Right atrium auricular region (tissue), 2 donors: ENCODE measurements around a stretch of chr11.

DNA sequence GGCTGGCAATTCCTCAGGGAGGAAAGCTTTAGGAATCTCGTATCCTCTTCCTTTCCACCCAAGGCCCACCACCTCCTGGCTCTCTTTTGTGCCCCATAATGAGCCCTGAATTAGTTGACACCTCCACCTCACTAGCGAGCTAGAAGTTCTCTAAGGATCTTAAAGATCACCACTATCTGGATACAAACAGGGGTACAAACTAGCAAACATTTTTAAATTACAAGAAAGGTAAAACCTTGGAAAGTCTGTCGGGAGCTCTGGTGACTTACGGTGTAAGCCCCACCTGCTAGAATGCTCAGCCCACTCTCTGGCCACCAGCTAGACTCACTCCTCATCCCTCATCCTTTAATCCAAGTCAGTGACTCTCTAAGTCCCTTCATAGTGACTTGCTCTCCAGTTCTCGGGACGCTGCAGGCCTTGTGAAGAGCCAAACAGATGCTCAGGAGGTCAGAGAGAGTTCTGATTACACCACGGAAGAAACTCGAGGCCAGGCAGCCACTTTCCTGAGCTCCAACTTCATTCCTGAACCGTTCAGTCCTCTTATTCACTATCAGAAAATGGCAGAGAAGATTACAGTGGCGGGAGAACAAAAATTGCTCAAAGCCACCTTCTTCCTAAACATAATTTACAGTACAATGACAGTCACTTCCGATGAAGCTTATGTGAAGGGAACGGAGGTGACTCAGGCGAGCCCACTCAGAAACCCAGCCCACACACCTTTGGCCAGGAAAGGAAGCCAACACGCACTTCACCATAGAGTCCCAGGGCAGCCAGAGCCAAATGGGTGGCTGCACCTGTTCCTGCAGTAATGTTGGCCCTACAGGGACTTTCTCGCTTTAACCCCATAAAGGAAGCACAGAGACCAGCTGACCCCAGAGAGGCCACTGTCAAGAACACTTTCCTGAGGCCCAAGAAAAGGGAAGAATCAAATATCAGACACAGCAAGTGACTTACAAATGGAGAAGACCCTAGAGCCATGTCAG, 100.4 kb downstream of the GALNT18 start:
- PRO-cap, result no peak
- RAMPAGE, long total RNA, 2 experiments, result no peak in any of the 2 experiments

DNA sequence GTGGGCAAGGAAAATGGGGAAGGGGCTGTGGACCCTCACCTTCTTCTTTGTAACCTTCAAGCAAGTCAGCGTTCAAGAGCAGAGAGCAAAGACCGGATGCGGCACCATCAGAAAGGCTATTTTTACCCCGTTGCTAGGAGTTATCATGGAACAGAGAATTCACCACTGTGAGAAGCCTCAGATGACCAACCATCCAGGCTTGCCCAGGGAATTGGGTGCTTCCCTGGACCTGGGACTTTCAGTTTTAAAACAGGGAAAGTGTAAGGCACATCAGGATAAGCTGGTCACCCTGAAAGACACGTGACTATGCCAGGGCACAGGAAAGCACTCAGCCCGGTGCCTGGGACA, 10.5 kb downstream of the GALNT18 start:
- PRO-cap, result unidirectional peak, plus-strand start at position 188 of the sequence
- RAMPAGE, long total RNA, 2 experiments, result no peak in any of the 2 experiments

GRCh38 chr11:12079956-12080773, 30.2 kb upstream of the MICAL2 start:
- PRO-cap, result bidirectional peak, plus-strand start at chr11:12080438, minus-strand start at chr11:12080192
- RAMPAGE, long total RNA, 2 experiments, result no peak in any of the 2 experiments

- PRO-cap, result no peak
- RAMPAGE, long total RNA, 2 experiments, result no peak in any of the 2 experiments
Observed at GRCh38 chr11:12133351-12133890, 23.0 kb downstream of the MICAL2 start.

DNA sequence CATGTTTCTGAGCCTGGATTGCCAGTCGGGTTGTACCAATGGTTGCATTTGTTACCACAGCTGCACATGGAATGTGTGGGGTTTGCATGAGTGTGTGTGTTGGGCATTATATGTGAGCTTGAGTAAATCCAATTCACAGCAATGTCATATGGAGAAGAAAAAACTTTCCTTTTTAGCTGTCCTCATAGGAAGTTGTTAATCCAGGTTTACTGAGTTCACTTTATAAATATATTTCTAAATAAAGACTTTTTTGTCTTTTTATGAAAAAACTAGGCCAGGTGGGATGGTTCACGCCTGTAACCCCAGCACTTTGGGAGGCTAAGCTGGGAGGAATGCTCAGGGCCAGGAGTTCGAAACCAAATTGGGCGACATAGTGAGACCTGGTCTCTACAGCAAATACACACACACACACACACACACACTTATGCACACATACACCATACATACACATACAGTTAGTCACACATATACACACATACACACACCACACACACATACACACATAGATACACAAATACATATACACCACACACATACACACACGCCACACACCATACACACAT, 57.4 kb downstream of the MICAL2 start:
- PRO-cap, result no peak
- RAMPAGE, long total RNA, 2 experiments, result no peak in any of the 2 experiments

DNA sequence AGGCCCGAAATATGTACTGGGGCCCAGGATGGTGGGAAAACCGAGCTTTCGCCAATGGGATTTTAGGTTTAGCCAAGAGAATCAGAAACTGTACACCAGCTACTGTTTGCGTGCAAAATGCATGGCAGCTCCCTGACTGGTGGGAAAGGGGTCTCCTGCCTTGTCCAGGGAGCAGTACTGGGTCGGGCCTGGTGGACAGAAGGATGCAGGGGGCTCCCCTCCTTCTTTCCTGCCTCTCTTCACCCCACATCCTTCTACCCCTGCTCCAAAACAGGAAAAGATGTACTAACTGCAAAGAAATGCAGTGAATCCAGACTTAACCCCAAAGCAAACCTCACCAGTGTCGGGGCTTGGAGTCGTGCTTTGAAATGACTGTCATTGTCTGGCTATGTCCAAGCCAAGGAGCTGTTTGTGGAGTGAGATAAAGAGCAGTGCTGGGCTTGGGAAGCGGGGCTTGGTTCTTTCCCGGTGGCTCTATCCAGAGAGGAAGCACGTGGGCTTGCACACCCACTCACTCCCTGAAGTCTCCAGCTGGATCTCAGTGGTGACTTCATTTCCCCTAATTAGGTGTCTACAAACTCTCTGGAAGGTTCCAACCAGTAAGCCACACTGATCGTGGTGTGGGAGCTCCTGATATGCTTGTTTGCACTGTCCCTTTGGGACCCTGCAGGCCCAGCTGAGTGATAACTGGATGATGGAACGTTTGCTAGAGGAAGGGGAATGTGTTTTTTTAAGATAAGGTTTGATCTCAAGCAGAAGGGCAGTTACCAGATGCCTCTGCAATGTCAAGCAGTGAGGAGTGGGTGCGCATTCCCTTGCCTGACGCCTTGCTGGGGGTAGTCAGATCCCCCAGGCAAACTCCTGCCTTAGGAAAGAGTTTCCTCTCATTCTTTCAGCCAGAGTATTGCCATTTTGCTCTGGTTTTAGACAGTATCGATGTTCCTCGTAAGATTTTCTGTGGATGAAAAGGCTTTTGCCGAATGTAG, 90.6 kb downstream of the MICAL2 start:
- PRO-cap, result bidirectional peak, plus-strand start at position 602 of the sequence, minus-strand start at position 478 of the sequence
- RAMPAGE, long total RNA, 2 experiments, result no peak in any of the 2 experiments

DNA sequence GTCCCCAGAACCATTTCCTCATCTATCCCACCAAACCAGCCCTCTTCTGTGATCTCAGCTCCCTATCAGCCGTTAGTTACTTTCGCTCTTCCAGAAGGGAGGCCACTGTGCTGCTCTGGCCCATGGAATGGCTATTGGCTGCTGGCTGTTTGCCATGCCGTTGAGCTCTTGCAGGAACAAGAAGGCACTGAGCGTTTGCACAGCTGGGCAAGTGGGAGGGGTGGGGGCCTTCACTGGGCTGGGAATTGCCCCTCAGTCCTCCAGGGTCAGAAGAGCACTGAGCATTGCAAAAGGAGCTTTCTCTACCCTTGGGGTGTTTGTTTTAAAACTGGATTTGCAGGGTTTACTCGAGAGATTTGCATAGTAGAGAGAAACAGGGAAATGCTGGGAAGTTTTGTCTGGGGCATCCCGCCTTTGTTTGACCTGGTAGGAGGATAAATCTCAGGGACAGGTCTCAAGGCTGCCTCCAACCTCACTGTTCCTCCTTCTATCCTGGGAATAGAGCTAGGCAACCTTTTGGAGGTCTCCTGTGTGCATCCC, 129.0 kb upstream of the PARVA start:
- PRO-cap, result no peak
- RAMPAGE, long total RNA, 2 experiments, result no peak in any of the 2 experiments

DNA sequence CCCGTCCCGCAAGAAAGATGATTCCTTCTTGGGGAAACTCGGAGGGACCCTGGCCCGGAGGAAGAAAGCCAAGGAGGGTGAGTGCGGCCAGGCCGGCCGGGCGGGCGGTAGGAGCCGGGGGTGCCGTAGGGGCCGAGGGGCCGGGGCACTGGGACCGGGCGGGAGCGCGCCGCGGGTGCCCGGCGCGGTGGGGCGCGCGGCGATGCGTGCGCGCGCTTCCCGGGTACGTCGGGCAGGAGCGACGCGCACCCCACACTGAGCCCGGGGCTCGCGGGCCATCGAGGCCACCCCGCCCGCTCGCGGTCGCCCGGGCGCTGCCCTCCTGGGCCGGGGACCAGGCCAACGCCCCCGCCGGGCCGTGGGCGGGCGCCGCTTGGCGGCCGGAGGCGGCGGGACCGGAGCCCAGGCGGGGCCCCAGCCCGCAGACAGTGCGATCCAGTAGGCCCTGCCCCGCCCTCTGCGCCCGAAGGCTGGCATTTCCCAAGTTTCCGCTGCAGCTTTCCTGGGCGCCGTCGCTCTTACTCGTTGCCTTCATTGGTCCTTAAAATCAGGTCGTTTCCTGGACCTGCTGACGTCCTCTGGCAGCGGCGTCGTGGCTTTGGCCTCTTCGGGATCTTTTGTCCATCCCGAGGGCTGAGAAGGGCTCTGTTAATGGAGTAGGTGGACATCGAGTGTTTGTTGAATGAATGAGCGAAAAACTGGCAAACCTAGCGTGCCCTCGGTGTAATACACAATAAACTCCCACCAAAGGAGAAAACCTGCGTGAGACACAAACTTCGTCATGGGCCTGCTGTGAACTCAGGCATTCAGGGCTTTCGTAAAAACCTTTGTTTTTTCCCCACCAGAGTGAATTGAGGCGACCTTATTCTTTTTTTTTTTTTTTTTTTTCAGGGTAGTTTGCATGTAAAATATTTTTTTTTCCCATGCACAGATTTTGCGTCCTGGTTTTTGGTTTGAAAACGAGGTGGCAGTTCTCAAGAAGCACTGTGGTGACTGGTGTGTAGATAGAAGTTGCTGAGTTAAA, 648 bp downstream of the PARVA start:
- PRO-cap, result bidirectional peak, plus-strand start at position 255 of the sequence, minus-strand start at position 150 of the sequence; bidirectional peak, plus-strand start at position 405 of the sequence, minus-strand start at position 472 of the sequence
- RAMPAGE, long total RNA, 2 experiments, result no peak in any of the 2 experiments

GRCh38 chr11:12409043-12409627, 31.8 kb downstream of the PARVA start:
- PRO-cap, result no peak
- RAMPAGE, long total RNA, 2 experiments, result no peak in any of the 2 experiments

DNA sequence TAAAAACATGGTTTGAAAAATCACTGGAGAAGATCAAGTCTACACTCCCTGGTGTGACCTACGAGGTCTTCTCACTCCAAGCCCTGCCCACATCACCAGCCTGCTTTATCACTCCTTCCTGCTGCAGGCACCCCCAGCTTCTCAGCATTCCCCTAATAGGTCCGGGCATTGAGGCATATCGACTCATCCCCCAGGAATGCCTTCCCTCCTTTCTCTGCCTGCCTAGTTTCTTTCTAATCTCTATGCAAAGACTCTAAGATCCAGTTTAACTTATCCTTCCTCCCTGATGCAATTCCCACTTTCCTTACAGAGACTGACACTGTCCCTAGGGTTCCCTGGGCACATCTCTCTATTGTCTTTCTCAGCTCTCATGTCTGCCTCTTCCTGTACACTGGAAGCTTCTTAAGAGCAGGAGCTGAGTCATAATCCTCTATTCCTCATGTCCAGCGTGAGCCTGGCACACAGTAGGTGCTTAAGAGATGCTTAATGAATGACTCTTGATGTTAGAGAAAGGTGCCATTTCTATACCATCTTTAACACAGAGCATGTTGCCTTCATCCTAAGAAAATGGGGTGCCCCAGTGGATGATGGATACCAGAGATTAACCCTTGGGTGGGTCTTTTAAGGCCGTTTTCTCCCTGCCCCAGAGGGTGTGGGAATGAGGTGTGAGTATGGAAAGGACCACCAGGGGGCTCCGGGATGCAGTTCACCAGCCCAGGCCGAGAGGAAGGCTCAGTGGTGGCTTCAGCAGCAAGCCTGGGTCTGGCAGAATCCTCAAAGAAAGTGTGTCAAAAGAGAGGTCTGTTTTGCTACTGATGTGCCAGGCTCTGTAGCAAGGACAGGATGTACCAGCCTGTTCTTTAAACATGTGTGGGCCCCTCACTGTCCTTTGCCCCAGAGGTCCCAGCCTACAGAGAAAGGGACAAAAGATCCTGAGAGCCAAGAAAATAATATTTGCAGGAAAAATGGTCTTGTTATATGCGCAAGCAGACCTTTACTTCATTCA, 34.7 kb downstream of the PARVA start:
- PRO-cap, result no peak
- RAMPAGE, long total RNA, 2 experiments, result no peak in any of the 2 experiments

GRCh38 chr11:12434309-12434707, 56.9 kb downstream of the PARVA start:
- PRO-cap, result unidirectional peak, minus-strand start at chr11:12434485
- RAMPAGE, long total RNA, 2 experiments, result no peak in any of the 2 experiments

DNA sequence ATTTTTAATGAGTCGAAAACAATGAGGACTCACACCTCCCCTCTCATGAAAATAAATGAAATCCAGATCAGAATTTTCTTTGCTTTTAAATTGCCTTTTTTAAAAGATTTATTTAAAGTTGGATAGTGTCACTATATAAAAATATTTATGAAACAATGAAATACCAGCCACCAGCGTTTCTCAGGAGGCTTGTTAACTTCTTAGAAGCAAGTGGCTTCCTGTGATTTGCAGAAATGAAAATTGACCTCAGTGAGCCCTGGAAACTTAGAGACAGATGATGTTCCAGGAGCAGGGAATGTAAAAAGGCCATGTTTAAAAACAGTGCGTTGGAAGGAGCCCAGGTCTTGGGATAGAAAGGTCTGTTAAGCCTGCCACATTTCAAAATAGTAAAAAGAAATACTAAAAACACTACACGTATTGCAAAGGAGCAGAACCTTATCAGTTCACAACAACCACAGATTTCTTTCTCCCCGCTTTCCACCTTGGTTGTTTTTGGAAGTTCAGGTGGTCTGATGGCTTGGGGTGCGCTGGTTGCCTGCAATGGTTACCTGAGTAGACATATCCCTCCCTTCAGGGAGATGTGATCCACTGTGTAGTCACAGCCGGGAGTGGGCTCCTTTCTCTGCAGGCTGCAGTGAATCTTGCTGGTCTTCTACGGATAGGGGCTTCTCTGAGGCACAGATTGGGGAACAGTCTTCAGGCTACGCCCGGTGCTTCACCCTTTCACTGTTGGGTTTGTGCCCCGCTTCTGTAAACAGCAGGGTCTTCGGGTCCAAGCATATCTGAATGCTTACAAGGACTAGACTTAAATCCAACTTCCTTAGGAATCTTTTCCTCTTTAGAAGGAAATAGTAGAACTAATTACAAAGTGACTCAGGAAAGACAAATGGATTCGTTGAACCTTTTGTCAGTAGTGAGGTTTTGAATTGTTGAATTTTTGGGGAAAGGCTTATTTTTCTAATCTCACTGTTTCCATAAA, 1.8 kb downstream of the TEAD1 start:
- PRO-cap, result no peak
- RAMPAGE, long total RNA, 2 experiments, result no peak in any of the 2 experiments

GRCh38 chr11:12864296-12864664, 144.8 kb upstream of the RASSF10 start:
- PRO-cap, result no peak
- RAMPAGE, long total RNA, 2 experiments, result no peak in any of the 2 experiments

DNA sequence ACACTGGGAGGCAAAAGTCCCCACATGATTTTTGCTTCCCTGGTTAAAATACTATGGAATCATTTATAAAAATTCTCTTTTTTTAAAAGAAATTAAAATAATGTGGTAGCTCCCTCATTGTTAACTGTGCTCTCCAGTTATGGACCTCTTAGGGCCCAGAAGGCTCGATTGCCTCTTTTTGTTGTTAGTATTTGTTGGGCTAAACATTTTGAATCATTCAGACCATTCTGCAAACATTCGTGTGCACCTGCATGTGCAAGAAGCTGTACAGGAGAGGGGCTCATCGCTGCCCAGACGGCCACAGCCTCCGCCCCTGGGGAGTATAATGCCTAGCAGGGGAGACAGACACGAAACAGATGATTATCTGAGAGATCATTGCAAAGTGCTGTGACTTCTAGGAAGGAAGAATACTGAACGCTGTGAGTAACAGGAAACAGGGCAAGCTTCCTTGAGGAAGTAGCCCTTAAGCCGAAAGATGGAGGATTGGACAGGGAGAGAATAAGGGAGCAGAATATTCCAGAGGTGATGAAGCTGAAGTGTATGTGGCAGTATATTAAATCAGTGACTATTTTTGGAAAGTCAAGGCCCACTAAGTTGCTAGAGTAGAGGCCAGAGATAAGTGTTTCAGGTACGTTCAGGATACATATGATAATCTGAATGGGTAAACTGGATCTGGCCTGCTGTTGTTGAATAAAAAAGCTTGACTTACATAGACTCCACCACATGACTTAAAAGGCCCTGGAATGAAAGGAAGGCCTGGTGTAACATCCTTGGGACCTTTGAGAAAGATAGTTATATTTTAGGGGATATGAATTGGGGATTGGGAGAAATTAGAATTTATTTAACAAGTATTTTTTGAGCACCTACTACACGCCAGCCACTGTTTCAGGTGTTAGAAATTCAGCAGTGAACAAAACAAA, 123.2 kb upstream of the RASSF10 start:
- PRO-cap, result no peak
- RAMPAGE, long total RNA, 2 experiments, result no peak in any of the 2 experiments

DNA sequence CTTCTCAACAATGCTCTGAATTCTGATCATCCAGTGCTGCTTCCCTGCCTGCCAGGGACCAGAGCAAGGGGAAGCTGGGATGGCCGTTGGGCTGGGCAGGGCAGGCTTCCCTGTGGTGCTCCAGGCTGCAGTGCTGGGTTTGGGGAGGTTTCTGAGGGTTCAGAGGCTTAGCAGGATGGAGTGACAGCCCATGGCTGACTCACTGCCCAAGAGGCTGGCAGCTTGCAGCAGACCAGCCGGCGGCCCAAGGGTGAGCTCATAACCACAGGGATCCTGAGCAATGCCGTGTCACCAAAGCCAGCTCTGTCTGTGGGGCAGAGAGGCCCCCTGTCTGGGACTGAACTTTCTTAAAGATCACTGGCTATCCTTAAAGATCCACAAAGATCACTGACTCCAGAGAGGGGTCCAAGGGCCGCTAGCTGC, 61.2 kb upstream of the BMAL1 start:
- PRO-cap, result bidirectional peak, plus-strand start at position 259 of the sequence, minus-strand start at position 132 of the sequence
- RAMPAGE, long total RNA, 2 experiments, result no peak in any of the 2 experiments

- PRO-cap, result no peak
- RAMPAGE, long total RNA, 2 experiments, result no peak in any of the 2 experiments
Observed at GRCh38 chr11:13315493-13315943, 37.9 kb downstream of the BMAL1 start.

DNA sequence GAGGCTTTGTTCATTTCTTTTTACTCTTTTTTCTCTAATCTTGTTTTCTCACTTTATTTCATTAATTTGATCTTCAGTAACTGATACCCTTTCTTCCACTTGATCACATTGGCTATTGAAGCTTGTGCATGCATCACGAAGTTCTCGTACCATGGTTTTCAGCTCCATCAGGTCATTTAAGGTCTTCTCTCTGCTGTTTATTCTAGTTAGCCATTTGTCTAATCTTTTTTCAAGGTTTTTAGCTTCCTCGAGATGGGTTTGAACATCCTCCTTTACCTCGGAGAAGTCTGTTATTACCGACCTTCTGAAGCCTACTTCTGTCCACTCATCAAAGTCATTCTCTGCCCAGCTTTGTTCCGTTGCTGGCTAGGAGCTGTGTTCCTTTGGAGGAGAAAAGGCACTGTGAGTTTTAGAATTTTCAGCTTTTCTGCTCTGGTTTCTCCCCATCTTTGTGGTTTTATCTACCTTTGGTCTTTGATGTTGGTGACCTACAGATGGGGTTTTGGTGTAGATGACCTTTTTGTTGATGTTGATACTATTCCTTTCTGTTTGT, 44.1 kb upstream of the PDE3B start:
- PRO-cap, result no peak
- RAMPAGE, long total RNA, 2 experiments, result no peak in any of the 2 experiments

DNA sequence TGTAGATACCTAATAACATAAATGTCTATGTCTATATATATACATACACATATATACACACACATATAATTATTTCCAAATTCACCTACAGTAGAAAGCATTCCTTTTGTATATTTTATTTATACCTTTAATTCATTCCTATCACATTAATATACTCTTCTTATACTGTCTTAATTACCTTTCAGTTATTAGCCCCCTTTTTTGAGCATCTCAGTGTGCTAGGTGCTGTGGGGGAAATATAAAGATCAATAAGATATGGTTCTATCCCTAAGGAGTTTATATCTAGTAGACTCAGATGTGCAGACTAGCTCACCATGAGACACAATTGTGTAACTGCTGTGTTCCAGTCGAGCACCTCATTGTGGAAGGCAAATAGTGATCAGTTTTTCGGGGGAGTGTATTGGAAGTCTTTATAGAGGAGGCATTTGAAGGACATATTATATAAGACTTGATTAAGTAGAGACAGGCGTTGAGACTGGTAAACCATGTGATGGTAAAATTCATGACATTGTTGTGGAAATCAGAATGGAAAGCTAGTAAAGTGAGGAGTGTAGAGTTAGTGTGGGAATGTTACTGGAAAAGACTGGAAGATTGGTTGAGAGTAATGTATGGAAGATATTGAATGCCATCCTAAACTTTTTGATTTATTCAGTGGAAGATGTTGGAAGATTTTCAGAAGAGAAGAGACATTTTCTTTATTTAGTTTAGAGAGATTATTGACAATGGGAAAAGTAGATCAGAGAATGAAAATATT, 11.9 kb downstream of the PDE3B start:
- PRO-cap, result no peak
- RAMPAGE, long total RNA, 2 experiments, result no peak in any of the 2 experiments

- PRO-cap, result no peak
- RAMPAGE, long total RNA, 2 experiments, result no peak in any of the 2 experiments
Observed at GRCh38 chr11:14662312-14662708, 18.7 kb downstream of the PDE3B start.

- PRO-cap, result no peak
- RAMPAGE, long total RNA, 2 experiments, result no peak in any of the 2 experiments
Observed at GRCh38 chr11:14668716-14669345, 25.2 kb downstream of the PDE3B start.